ENCODE measurements around the genes PTPRT and FITM2.

DNA sequence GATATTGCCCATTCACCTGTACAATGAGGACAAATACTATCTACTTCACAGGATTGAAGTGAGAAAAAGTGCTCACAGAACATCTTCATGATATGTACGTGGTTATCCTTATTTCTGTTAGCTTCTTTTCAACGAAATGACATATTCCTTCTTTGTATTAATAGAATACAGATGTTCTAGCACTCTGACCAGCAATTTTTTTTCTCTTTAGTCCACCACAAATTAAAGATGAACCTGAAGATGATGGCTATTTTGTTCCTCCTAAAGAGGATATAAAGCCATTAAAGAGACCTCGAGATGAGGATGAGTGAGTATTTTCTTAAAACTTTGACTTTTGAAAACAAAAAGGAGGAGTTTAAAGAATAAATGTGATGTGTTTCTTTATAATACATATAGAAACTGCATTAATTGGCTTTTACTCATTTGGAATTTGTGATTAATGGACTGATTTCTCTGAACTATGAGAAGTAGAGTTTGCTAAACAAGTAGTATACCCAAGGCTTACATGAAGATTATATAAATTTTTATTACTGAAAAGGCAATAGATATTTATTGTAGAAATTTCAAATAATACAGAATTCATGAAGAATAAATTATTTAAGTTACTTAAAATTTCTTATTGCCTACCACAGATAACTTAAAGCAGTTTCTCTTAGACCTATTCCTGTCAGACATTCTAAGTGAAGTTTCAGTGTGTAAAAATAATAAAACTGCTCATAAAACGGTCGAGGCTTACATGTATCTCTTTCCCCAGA lies 51.4 kb downstream of the TOP1 start:
- PRO-cap, result no peak

DNA sequence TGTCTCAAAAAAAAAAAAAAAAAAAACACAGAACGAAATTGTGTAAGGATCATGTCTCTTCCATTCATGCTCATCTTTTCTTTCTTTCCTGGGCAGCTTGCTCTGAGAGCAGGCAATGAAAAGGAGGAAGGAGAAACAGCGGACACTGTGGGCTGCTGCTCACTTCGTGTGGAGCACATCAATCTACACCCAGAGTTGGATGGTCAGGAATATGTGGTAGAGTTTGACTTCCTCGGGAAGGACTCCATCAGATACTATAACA lies 23.5 kb upstream of the PLCG1 start:
- PRO-cap, result no peak

- PRO-cap, result no peak
Measured at GRCh38 chr20:41116093-41116548, 21.2 kb upstream of the PLCG1 start.

DNA sequence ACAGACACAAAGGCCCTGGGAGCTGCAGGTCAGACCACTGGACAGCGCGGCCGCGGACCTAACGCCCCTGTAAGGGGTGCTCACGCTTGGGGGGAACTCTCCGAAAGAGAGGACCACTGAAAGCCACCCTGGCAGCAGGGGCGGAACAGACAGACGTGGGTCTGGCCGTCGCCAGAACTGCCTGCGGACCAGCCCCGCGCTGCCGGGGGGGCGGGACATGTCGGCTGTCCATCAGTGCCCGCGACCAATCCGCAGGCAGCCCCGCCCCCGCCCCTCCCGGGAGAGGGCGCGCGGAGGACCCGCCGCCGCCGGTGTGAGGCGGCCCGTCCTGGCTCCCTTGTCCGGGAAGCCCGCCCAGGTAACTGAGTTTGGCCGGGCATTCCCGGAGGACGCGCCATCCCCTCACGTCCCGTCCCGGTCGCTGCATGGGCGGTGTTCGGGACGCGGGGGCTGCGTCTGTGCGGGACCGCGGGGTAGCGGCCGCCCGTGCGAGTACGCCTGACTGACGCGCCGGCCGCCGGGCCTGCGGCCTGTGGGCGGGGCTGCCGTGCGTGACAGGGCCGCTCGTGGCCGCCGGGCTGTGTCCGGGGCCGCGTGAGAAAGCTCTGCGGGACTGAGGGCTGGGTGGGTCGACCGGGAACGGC lies 543 bp upstream of the PLCG1 start:
- PRO-cap, result bidirectional peak, plus-strand start at position 282 of the sequence, minus-strand start at position 163 of the sequence; bidirectional peak, plus-strand start at position 557 of the sequence, minus-strand start at position 532 of the sequence

- PRO-cap, result no peak
Measured at GRCh38 chr20:41339800-41340388, 727 bp upstream of the LPIN3 start.

DNA sequence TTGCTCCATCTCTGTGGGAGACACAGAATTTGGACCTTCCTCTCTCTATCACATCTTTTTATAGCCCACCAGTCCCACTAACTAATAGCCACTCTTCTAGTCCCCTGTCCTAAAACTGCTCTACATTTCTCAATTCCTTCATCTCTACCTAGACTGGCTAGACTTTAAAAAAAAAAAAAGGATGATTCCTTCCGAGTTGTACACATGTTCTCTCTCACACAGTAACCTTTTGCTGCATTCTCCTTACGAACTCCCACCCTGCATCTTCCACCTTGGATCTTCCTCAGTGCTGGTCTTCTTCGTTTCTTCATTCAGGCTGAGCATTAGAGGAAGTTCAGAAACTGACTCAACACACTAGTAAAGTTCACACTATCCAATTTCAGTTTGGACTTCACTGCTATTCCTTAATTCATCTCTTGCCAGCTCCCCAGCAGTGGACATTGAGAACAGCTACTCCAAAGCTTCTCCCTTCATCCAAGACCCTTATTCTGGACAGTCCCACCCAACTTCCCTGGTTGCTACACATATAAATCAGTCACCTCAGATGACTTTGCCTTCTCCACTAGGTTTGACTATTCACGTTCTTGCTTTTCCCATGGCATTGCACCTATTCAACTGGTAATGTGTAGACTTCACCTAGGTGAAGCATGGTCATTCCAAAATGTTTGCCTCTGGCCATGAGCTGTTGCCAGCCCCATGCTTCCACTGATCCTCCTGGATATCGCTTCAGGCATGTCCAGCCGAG lies 103.7 kb upstream of the EMILIN3 start:
- PRO-cap, result no peak

DNA sequence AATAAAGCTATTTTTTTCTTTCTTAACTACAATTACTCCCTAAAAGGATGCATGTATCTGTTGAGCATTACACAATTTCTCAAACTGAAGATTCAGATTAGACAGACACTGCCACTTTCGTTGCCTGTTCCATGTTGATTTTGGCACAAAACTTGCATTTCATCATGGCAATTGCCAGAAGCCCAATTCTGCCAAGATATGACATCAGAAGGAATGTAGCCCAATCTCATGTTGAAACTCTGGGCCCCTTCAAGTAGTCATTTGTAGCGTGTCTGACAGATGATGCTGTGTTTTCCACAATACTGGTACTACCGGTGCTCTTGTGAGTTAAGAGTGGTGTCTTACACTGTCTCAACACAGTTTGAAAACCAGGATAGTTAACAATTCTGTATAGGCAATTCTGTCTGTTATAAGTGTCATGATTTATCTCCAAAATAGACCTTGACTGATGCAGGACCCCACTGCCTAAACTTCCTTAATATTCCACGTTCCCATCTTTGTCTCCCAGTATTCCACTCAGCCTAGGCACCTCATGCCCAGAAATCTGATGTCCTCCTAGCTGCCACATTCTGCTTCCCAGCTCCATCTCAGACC lies 705.3 kb downstream of the PTPRT start:
- PRO-cap, result no peak

- PRO-cap, result no peak
Measured at GRCh38 chr20:43189157-43189498, 578 bp downstream of the PTPRT start.

- PRO-cap, result no peak
Measured at GRCh38 chr20:43189789-43190323, at the start of gene PTPRT. Gene PTPRT, minus strand, starts transcription at chr20:43189906.

DNA sequence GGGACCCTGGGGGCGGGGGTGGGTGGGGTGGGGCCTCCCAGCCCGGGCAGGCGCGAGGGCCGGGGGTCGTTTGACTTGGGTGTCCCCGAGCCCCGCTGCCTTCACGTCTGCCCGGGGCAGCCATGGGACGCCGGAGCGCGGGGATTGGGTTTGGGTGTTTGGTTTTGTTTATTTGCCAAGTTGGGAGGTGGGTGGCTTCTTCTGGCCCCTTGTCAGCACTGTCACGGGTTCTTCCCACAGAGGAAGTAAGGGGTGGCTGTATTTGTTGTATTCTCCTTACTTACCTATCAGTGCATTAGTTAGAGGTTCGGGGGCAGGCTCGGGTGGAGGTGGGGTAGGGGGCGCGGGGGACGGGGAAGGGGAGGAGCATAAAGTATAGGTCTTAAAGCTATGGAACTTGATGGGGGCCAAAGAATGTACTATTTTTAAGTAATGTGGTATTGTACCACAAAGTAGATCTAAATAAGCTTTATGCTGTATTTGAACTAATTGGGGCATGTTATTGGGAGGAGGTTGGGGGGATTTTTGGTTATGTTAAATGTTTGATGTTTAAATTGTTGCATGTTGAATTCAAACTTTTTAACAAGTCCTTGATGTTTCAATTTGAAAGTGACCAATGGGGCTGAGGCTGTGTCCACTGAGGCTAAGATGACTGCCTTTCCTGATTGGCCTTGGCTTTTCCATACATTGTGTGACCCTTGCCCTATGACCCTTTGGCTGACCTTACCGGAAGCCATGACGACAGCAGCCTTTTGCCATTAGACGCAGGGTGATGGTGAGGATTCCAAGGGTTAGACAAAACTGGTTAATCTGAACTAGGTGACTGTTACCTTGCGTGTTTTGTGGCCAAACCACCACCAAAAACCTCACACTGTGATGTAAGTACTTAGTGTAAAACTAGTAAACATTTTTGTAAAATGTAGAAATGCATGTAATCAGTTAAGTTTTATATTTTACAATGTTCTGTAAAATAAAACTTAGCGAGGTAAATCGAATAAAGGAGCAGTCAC lies 1.2 kb downstream of the SRSF6 start:
- PRO-cap, result no peak

DNA sequence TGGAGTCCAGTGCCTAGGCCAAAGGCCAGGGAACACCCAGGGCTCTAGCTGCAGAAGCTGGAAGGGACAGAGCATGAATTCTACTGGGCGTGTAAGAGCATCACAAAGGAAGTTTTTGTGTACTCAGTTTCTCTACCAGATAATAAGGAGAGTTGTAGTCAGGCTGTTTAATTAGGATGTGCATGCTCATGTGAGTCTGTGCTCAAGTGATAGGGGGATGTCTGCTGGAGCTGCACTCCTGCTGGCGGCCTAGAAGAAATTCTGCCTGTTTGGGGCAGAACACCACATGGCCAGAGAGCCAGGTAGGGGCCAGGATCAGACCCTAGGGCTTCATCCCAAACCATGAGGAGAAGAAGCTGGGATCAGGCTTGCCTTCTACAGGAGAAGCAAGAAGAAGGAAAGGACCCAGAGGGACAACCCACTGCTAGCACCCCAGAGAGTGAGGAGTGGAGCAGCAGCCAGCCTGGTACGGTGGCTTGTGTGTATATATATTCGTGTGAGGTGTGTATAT lies 8.3 kb downstream of the L3MBTL1 start:
- PRO-cap, result no peak

- PRO-cap, result no peak
Measured at GRCh38 chr20:43542094-43542492, 16.7 kb upstream of the SGK2 start.

DNA sequence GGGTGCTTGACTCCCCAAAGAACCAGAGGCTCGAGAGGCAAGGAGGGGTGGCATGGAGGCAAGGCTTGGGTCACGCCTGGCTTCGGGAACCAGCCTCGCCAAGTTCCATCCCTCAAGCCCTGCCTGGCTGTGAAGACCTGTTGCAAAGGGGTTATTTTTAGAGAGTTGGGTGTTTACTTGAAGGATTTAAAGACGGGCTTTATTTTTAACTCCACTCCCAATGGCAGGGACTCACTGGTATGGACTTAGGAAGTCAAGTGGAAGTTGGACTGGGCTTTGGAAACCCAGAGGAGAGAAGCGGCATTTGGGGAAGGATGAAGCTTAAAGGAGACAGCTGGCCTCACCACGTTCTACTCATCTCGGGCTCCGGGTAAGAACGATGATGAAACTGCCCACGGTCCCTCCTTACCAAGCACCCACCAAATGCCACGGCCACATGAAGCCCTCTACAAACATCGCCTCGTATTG lies 43.0 kb downstream of the JPH2 start:
- PRO-cap, result no peak

- PRO-cap, result no peak
Measured at GRCh38 chr20:44211389-44211577, 712 bp upstream of the OSER1 start.

- PRO-cap, result bidirectional peak, plus-strand start at chr20:44311309, minus-strand start at chr20:44311190
Measured at GRCh38 chr20:44311008-44311638, at the start of gene FITM2. Gene FITM2, minus strand, starts transcription at chr20:44311202.

DNA sequence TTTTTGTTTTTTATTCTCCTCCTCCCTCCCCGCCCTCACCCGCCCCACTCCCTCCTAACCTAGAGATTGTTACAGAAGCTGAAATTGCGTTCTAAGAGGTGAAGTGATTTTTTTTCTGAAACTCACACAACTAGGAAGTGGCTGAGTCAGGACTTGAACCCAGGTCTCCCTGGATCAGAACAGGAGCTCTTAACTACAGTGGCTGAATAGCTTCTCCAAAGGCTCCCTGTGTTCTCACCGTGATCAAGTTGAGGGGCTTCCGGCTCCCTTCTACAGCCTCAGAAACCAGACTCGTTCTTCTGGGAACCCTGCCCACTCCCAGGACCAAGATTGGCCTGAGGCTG lies 44.7 kb upstream of the TTPAL start:
- PRO-cap, result no peak

- PRO-cap, result no peak
Measured at GRCh38 chr20:44470195-44470804, 5.4 kb upstream of the TTPAL start.

DNA sequence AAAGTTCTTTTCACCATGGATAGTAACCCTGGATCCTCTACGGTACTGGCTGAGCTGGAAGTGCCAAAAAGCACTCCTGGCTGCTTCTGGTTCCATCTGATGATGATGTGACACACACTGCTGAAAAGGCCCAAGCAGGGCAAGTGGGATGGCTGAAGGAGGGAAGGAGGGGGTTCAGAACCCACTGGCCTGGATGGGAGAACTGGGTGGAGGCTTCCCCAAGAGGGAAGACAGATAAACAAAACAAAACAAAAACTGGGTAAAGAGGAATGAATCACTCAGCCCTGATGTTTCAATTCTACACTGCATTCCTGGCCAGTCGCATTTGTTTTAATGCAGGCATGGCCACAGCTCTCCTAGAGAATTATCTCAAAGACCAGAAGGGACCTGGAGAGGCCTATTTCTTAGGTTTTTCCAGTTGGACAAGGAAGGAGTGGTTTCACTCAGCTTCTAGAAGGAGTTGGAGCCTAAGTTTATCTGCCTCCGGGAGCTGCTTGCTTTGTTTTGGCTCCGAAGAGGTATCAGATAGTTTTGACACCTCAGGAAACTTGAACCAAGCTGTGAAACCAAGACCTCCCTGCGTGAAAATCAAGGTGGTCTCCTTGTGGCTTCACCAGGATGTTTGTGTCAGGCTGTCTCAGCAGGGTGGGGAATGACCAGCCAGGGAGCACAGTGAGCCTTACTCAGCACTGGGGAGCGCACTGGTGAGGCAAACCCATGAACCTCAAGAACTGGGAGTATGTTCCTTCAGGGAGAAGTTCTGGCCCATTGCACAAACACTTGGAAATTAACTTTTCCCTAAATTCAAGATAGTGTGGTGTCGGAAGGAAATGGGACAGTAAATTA lies 16.1 kb downstream of the TTPAL start:
- PRO-cap, result no peak

GRCh38 chr20:44585994-44586856 lies 3.8 kb downstream of the PKIG start:
- PRO-cap, result no peak

- PRO-cap, result no peak
Measured at GRCh38 chr20:44597937-44598407, 15.6 kb downstream of the PKIG start.

Data from left cardiac atrium (tissue), 1 donor.